UCH-1 (cell line): ENCODE data around the genes C5orf63 and SLC12A2.

GRCh38 chr5:126519036-126519547 is 75.9 kb downstream of the ALDH7A1 start:
- RRBS: no CpG with 5 or more reads among the region's 5 CpGs

DNA sequence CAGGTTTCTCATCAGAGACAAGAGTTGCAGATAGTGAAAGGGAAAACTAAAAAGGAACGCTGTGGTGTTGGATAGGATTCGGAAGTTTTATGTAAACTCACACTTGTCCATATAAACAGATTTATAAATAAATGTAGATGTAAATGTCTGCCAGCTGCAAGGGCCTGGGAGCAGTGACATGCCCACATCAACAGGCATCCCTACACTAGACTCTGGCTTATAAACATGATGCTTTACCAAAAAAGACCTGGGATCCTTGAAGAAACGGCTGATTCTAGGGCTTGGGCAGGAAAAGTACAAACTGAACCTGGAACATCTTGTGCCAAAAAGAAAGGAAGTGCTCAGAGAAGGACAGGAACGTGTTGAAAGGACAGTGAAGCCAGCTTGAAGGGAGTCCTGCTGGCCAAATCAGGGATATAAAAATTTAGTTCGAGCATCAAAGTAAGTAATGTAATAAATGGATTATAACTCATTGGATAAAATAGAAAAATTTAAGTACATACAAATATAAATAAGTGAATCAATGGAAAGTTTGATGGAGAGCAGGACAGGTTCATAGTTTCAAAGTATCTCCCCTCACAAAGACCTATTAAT is 58.2 kb downstream of the ALDH7A1 start:
- RRBS: no CpG with 5 or more reads among the region's 5 CpGs

DNA sequence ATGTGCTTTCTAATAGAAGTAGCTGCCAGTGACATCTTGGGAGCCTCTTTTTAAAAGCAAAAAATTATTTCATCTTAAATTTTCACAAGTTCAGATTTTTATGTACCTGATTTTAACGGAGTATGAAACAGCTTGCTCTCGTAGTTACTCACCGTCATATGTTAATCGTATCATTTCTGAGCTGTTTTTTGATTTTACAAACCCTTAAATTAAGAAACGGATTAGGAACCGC is 877 bp upstream of the LMNB1 start:
- RRBS: no CpG with 5 or more reads among the region's 6 CpGs

DNA sequence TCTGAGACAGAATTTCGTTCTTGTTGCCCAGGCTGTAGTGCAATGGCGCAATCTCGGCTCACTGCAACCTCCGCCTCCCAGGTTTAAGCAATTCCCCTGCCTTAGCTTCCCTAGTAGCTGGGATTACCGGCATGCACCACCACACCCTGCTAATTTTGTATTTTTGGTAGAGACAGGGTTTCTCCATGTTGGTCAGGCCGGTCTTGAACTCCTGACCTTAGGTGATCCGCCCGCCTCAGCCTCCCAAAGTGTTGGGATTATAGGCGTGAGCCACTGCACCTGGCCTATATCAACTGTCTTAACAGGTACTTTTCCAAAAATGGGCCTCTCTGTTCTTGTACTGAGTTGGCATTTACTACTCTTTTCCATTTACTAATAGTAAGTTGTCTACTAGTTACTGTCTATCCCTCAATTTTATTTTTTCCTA is 37.0 kb downstream of the LMNB1 start:
- RRBS: no CpG with 5 or more reads among the region's 9 CpGs

DNA sequence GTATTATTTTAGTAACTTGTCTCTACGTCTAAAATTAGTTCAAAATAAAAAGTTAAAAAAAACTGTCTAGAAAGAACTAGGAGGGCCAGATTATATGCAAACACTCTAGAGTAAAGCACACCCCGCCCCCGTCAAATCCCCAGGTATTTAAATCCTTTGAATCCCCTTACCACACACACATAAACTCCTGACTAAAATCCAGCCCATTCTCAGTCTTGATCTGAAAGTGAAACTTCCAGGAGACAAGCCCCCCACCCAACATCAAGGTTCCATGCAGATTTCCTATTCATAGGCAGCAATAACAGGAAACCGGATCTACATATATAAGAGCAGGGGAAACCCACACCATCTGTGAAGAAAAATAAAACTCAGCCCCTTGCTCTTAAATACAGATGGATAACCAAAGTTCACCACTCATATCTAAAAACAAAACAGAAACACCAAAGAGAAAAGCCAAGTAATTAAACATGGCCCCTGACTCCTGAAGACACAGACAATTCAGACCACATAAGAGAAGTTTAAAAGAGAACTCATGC is 42.3 kb downstream of the MARCHF3 start:
- RRBS: no CpG with 5 or more reads among the region's 4 CpGs

DNA sequence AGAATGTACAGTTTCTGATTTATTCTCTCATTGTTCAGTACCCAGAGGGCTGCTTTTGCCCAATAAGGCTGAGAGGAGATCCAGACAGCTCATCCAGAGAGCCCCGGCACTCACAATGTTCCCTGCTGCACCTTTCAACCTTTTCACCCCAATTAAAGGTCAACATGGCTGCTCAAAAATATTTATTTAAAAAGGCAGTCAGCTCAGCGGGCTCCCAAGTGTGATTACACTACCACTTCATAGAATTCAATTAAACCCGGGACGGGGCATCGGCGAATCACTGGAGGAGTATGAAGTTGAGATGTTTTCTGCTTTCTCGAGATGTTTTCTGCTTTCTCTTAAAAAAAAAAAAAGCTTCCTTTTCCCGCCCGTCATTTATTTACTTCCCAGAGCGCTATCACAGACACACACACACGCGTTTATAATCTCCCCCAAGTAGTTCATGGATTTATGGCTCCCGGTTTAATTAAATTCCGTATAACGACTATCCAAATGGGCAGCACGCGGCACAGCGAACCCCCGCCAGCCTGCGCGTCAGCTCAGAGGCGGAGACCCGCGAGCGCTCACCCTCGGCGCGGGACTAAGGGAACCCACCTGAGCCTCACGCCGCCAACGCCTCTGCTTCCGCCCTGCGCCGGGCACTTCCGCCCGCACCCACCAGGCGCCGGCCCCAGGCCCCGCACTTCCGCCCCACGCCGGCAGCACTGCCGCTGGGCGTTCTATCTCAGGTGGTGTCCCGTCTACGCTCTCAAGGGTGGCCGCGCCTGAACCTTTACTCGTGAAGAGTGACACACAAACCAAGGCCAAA is at the start of gene C5orf63:
Gene C5orf63, minus strand, starts transcription at position 646 of the 808 bp plus-strand sequence.
- RRBS: 0% methylated on average over 1 of the region's 49 CpGs

GRCh38 chr5:127285630-127285951 is 5.0 kb upstream of the MEGF10 start:
- RRBS: no CpG with 5 or more reads among the region's 1 CpG

DNA sequence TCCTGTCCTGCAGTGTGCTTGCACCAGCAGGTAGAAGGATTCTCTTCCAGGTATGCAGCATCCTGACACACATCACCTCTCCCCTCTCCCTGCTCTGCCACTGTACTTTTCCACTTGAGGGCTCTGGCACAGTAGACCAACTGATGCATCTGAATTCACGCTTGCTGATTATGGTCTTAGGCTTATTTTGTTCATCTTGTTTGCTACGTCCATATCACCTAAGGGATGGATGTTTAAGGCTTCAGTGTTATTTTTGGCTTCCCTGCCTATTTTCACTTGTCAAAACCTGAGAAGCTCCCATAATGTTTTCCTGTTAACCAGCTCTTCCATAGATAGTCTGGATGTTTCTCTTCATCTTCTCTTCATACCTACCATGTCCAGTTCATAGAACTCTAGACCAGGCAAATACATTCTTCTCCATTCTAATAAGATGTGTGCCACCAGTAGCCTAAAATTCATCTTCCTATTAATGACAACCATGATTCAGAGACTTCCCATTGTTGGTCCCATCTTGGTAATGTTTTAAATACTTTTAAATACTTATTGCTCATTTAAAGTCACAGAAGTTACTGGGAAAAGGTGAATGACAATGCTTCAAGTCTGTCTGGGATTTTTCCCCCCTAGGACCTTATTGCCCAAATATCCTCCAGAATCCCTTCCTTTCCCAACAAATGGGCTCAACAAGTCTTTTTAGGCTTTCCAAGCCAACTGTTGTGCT is 64.8 kb upstream of the SLC12A2 start:
- RRBS: no CpG with 5 or more reads among the region's 2 CpGs

DNA sequence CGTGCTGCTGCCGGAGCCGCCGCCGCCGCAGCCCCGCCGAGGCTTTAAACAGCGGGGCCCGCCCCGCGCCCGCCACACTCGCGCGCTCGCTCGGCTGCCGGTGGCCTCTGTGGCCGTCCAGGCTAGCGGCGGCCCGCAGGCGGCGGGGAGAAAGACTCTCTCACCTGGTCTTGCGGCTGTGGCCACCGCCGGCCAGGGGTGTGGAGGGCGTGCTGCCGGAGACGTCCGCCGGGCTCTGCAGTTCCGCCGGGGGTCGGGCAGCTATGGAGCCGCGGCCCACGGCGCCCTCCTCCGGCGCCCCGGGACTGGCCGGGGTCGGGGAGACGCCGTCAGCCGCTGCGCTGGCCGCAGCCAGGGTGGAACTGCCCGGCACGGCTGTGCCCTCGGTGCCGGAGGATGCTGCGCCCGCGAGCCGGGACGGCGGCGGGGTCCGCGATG is at the start of gene SLC12A2:
Gene SLC12A2, plus strand, starts transcription at position 75 of the 438 bp plus-strand sequence.
- RRBS: 2% methylated on average over 43 of the region's 63 CpGs

DNA sequence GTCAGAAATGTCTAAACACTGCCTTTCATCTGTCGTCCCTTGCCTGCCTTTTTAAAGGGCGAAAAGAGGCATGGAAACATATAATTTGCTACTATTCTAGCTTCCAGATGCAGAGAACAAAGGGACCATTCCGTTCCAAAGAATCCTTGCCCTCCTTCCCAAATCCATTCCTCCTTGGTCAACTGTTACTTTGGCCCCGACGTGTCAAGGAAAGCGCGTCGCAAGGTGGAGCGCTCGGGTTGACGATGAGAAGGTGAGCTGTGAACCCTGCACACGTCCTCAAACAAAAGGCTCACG is 1.4 kb downstream of the FBN2 start:
- RRBS: no CpG with 5 or more reads among the region's 13 CpGs

- RRBS: 27% methylated on average over 8 of the region's 32 CpGs
Observed at GRCh38 chr5:128538871-128539493, 937 bp upstream of the FBN2 start.

DNA sequence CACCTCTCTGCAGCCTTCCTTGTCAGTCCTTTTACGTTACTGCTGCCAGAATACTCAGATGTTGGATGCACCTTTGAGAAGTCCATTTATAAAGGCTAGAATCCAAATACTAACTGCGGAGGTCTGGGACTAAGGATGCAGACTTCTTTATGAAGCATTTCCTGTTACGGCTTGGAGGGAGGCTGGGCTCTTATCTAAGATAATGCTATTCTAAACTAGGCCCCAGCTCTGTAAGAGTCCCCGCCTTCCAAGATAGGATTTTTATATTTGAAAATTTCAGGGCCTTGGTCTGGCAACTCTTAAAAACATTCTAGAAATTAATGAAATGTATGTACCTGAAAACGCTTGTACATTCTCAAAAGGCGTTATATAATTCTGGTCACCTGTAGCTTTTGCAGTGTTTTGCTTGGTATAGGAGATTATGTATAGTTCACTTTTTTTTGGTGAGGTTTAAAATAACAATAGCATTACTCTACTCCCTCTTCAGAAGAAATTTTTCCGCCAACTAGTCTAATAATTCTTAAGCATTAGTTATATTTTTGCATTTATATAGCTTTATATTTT is 2.2 kb downstream of the ISOC1 start:
- RRBS: no CpG with 5 or more reads among the region's 7 CpGs

DNA sequence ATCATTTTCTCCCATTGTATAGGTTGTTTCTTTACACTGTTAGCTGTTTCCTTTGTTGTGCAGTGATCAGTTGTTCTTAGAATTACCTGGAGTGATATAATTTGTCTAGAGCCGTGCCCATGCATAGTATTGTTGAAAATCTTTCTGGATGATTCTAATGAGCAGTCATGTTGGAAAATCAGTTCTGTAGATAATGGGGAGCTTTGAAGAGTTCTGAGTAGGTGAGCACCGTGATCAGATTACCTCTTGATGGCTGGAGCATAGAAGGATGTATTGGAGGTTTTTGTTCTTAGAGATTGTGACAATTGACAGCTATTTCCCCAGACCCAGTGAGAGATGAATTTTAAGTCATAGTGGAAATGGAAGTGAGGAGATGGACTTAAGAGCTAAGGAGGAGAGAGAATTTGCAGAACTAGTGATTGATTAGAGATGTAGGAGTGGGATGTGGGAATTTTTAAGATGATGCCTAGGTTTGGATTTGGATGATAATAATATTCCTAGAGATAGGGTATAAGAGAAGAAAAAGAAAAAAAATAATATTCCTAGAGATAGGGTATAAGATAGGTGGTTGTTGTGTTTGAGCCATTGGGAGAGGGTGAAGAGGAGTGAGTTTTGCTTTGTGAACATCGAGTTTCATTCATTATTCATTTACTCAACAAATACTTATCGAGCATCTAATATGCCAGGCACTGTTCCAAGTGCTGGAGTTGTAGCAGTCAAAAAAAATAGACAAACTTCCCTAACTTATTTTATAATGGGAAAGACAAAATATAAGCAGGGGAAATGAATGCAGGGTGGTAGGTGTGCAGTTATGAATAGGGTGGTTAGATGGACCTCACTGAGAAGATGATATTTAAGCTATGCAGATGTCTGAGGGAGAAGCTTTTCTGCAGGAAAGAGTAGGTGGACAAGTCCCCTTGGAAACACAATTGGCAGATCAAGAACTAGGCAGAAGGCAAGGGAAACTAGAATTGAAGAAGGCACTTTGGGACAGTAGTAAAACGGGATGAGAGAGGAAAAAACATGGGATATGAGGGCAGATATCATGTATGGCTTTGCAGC is 18.8 kb downstream of the CHSY3 start:
- RRBS: no CpG with 5 or more reads among the region's 5 CpGs

DNA sequence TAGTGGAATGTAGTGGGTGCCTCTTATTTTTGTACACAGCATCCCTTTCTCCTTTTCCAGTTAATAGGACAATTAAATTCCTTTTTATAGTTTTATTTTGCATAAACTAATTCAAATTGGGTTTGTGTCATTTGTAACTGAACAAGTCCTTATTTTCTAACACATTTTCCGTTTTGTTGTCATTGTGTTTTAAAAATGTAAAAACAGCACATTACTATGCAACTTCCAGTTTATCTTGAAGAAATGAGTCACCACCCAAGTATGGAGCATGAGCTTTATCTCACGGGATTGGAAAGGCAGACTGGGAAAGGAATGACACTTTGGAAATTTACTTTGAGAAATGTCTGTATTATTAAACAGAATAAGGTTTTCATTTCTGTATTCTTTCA is 432.9 kb downstream of the CHSY3 start:
- RRBS: no CpG with 5 or more reads among the region's 2 CpGs

DNA sequence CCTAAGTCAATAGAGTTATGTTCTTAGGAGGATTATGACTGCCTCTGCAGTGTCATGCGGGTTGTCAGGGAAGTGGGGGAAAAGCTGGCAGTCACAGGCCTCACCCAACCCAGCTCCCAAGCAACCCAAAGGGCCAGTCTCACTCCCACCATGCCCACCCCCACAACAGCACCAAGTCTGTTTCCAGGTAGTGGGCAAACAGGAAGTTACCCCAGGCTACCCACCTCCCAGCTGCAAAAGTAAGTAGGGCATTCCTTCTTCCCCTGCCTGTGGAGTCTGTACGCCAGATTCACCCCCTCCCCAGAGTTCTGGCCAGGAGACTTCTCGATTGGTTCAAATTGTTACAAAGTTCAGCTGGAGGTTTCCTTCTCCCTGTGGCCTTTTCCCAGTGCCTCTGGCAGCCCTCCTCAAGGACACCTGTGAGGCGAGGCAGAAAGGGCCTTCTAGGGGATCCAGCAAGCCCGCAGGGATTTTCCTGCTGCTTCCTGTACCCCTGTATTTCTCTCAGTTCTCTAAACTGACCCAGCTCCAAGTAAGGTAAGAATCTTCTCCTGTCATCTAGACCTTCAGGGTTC is 145.2 kb downstream of the HINT1 start:
- RRBS: no CpG with 5 or more reads among the region's 5 CpGs

DNA sequence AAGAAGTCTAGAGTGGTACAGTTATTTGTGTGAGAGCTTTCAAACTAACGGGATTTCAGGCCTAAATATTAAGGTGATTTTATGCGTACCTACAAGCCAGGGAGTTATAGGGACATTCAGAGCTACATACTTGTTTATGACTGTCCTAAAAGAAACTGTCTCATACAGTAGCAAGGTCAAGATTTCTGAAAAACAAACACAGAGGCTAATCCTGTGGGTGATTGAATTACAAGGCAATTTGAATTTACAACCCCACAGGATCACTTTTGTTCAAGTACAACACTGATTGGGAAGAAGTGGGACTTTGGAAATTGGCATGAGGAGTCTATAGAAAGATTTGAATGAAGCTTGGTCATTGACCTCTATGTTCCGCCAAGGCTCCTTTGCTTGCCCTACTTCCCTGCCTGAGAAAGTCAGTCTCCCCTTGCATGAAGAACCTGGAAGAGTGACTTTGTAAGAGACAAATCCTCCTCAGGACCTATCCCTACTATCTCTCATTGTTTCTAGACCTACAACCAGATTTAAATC is 38.5 kb upstream of the CDC42SE2 start:
- RRBS: no CpG with 5 or more reads among the region's 3 CpGs

GRCh38 chr5:131341387-131341929 is 77.6 kb downstream of the CDC42SE2 start:
- RRBS: no CpG with 5 or more reads among the region's 3 CpGs

GRCh38 chr5:131398775-131399144 is 134.9 kb downstream of the CDC42SE2 start:
- RRBS: no CpG with 5 or more reads among the region's 2 CpGs

GRCh38 chr5:131548129-131548591 is 86.9 kb downstream of the RAPGEF6 start:
- RRBS: no CpG with 5 or more reads among the region's 2 CpGs